ENCODE data around the genes SMURF1, ARPC1B, FAM200A and OR2AE1.

- PRO-cap: no peak
These were observed 2.5 kb downstream of the TMEM130 start for GRCh38 chr7:98867096-98867960.

- PRO-cap: no peak
These were observed 39.7 kb downstream of the TRRAP start for GRCh38 chr7:98917986-98918498.

- PRO-cap: no peak
These were observed 114.7 kb downstream of the SMURF1 start for GRCh38 chr7:99029067-99029824.

DNA sequence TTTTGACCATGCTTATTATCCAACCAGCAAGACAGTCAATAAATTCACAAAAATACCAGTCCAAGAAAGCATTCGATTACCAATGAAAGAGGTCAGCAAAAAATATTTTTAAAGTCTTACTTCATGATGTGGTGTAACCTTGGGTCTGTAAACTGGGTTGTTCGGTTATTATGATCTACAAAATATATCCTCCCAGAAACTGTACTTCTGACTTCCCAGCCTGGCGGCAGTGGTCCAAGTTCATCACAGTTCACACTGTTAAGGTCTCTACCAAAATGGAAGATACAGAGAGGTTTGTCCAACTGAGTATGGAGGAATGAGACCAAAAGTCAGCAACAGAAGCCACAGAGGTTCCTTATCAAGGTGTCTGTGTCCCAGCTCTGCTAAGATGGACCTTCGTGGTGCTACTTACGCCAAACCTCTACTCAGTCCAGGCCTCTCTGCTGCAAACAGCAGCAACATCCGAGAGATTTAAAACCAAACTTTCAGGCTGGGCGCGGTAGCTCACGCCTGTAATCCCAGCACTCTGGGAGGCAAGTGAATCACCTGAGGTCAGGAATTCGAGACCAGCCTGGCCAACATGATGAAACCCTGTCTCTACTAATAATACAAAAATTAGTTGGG is 94.4 kb downstream of the SMURF1 start:
- PRO-cap: no peak

- PRO-cap: unidirectional peak, minus-strand start at chr7:99128247
These were observed 15.7 kb downstream of the SMURF1 start for GRCh38 chr7:99128138-99128608.

DNA sequence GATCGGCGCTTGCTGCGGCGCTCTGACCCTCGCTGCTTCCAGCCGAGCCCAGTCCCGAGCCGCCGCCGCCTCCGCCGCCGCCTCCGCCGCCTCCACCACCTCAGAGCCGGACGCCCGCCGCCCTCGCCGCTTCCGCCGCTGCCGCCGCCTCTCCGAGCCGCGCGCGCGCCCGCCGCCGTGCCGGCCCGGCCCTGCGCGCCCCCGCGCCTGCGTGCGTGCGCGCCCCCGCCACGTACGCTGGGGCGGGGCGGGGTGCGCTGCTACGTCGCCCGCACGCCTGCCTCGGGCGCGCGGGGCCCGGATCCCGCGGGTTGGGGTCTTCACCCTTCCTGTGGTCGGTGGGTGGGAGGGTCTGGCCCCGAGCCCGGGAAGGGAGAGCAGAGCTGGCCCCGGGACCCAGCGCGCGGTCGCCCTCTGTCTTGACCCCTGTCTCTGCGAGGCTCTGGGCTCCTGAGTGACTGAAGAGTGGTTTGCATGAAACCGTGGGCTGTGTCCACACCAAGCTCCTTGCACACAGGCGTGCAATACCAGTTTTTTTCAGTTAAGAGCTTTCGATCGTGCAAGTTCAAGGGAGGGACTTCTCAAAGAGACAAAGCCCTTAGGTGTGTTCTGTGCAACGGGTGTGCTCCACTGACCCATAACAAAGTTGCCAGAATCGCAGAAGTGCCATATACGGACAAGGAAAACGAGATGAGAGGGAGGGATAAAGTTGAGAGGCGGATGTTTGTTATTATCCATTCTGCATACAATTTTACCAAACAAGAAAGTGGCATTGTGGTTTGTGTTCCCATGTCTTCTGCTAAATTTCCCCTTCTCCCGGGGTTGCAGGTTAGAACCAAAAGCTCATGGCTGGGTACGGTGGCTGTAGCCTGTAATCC is at the start of gene SMURF1:
Gene SMURF1 (minus strand): TSS at position 151 of the 878 bp plus-strand sequence.
- PRO-cap: bidirectional peak, plus-strand start at position 235 of the sequence, minus-strand start at position 151 of the sequence

- PRO-cap: no peak
These were observed 2.3 kb upstream of the KPNA7 start for GRCh38 chr7:99210065-99210763.

DNA sequence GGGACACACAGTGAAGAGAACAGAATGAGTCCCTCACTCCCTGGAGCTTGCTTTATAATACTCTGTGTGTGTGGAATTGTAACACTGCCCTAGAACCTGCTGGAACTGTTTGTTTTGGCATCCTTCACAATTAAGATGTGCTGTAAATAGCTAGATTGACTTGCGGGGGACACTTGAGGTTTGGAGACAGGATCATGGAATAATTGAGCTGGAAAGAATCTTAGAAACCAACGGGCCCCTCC is 57.7 kb upstream of the ARPC1A start:
- PRO-cap: no peak

GRCh38 chr7:99373809-99374897 is at the start of gene ARPC1B:
TSS of gene ARPC1B (plus strand) at chr7:99374730.
- PRO-cap: bidirectional peak, plus-strand start at chr7:99374259, minus-strand start at chr7:99374043; bidirectional peak, plus-strand start at chr7:99374730, minus-strand start at chr7:99374595

DNA sequence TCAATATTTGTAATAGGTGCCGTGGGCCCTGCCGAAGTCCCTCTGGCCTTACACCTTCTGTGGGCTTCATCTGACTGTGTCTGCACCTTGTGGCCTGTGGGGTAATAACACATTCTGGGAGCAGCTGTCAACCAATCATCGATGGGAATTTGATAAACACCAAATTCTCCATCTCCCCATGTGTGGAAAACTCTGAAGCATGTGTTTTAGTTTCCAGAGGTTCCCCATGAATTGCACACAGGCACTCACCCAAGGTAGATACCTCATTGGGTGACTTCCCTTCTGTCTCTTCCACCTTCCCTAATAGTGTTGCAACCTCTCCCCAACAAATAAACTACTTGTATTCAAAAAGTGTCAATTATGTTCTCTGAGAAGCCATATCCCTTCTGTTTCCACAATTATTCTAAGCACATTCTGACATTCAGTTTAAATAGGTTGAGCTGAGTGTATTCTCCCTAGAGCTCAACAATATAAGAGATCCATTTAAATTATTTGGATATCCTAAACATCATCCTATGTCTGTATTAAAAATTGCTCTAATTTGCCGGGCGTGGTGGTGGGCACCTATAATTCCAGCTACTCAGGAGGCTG is 10.7 kb downstream of the ZNF394 start:
- PRO-cap: no peak

- PRO-cap: bidirectional peak, plus-strand start at chr7:99552176, minus-strand start at chr7:99552114
These were observed at the start of gene FAM200A for GRCh38 chr7:99551597-99552471. TSS of gene FAM200A (minus strand) at chr7:99552114.

- PRO-cap: no peak
These were observed 382 bp upstream of the ZNF655 start for GRCh38 chr7:99558159-99558360.

DNA sequence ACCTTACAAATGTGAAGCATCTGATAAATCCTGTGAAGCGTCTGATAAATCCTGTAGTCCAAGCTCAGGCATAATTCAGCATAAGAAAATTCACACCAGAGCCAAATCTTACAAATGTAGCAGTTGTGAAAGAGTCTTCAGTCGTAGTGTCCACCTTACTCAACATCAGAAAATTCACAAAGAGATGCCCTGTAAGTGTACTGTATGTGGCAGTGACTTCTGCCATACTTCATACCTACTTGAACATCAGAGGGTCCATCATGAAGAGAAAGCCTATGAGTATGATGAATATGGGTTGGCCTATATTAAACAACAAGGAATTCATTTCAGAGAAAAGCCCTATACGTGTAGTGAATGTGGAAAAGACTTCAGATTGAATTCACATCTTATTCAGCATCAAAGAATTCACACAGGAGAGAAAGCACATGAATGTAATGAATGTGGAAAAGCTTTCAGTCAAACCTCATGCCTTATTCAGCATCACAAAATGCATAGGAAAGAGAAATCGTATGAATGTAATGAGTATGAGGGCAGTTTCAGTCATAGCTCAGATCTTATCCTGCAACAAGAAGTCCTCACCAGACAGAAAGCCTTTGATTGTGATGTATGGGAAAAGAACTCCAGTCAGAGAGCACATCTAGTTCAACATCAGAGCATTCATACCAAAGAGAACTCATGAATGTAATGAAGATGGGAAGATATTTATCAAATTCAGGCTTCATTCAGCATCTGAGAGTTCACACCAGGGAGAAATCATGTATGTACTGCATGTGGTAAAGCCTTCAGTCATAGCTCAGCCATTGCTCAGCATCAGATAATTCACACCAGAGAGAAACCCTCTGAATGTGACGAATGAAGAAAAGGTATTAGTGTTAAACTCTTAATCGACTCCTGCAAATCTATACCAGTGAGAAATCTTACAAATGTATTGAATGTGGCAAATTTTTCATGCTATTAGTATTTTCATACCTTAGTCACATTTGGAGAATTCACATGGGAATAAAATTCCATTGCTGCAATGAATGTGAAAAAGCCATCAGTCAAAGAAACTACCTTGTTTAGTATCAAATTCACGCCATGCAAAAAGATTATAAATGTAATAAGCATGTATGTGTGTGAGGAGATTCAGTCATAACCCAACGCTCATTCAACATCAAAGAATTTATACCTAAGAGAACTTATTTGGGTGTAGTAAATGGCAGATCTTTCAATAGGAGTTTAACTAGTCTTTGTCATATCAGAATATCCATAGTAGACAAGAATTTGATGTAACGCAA is 14.9 kb downstream of the ZNF655 start:
- PRO-cap: no peak

GRCh38 chr7:99623336-99624215 is 6.8 kb downstream of the ZSCAN25 start:
- PRO-cap: no peak

DNA sequence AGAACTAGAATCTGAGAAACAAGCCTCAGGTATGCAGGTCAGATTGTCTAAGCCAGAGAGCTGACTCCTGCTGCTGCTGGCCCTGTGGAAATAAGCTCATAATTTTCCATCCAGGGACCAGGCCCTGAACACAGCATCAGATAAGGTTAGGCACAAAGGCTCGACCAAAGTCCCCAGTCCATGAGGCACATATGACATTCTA is 5.1 kb downstream of the CYP3A7 start:
- PRO-cap: no peak

DNA sequence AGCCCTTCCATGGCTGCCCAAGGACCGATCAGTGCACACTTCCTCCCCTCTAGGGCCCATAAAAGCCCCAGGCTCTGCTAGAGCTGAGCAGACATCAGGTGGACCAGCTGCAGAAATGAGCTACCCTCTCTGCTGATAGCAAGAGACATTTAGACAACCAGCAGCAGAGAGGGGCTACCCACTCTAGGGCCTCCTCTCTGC is 4.5 kb upstream of the CYP3A43 start:
- PRO-cap: bidirectional peak, plus-strand start at position 90 of the sequence, minus-strand start outside the sequence

DNA sequence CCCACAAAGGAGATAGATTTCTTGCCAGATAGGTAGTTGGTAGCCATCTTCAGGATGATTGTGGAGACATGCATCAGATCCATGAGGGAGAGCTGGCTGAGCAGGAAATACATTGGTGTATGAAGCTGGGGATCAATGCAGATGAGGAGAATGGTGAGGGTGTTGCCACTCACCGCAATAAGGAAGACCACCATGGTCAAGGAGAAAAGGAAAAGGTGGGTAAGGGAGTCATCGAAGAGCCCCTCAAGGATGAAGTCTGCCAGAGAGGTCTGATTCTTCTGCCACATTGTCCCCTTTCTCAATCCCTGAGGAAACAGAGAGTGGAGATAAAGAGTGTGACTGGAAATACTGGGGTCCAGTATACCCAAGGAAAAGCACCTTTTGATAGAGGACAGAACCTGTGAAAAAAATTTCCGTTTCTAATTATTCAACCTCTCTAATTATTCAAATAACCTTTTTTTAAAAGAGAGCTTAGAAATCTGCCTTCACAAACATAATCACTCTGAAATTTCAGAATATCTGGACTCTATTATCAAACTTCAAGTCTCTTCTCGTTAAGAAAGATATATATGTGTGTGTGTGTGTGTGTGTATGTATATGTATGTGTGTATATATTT is at the start of gene OR2AE1:
Gene OR2AE1 (minus strand): TSS at position 287 of the 617 bp plus-strand sequence.
- PRO-cap: no peak

DNA sequence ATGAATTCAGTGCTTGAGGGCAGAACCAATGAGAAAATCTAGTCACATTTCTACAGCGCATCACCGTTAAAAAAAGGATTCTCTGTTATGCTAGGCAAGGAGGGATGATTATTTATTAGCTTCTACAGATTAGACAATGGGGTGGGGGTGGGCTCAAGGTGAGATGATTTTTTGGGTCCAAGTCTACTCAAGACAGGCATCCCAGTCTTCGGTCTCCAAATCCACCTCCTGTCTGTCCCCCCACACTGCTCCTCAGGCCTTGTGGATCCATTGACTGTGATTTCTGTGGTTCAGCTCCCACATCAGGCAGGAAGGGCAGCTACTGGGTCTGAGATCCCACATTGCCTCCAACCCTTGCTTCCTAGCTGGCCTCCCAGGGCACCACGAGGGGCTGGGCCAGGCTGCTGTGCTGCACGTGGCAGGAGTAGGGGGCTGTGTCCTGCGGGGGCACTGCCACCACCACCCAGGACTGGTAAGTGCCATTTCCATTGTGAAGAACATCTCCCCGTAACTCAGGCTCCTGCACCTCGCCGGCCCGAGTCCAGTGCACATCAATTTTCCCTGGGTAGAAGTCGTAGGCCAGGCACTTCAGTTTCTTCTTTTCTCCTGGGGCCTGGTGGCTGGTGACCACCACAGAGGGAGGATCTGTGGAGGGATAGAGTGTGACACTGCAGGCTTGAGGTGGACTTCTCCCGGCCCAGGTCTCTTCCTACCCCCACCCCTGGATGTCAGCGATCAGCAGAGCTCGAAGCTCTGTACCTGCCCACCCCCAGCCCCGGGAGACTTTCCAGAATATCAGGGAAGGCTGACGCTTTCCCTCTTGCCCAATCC is 9.0 kb downstream of the AZGP1 start:
- PRO-cap: no peak

DNA sequence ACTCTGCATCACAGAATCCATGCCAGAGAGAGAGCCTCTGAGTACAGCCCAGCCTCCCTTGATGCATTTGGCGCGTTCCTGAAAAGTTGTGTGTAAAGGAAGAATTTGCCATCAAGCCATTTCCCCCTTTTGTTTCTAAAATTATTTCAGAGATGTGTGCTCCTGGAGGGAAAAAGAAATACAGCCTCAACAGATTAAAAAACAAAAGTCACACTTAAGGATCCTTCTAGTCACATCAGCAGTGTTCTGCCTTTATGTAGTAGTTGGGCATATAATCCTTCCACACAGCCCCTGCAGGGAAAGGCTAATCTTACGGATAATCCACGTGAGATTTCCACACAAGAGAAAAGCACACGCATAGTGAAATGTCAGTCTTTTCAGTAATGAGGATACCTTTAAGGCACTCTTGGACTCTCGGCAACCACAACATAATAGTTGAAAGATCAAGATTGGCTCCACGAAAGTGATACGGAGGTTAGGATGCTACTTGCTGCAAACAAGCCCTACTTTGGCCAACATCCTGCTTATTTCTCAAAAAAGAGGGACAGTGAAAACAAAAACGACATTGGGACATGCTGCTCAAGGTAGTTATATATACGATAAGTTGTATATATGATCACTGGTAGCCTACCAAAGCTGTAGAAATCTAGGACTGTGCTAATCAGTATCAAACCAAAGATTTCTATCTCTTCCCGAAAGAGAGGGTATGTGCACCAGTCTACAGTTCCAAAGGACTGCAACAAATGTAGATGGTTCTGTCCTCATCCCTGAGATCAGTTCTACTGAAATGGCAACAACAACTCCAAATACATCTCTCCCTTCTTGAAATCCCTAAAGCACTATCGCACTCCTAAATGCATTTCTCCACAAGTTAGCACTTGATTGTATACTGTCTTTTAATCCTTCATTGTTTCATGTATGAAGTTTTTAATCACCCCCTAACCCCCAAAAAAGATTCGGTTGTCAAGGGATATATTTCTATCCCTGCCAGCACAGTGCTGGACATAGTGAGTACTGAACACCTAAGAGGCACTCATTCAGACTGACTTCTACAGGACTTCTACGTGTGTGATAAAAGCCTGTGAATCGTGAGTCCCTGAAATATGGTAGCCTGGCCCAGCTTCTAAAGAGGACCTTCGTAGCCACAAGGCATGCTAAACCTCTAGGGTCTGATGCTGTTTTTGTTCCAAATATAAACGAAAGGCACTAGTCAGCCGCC is 15.1 kb upstream of the ZSCAN21 start:
- PRO-cap: no peak

DNA sequence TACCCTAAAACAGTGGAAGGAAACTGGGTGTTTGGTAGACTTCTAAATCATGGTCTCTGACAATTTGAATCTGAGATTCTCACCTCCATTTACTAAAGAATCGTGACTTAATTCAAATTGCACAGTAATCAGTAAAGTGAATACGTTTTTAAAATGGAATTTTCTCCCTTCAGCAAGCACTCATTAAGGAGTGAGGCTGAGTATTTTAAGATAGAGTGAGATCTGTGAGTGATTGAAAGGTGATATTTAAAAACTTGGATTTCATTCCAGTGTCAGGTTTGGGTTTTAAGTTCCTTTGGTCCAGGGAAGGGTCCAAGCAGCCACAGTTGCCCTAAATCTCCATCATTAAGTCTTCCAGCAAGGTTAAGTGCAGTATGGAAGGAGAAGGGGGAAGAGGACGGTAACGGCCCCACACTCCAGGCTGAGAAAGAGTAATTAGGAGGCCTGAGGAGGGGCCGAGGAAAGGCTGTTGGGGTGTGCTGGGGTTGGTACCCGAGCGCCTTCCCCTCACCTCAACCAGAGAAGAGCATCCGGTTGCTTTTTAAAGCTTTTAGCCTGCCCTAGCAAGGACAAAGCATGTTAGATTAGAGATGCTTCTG is 9.2 kb upstream of the ZSCAN21 start:
- PRO-cap: unidirectional peak, plus-strand start at position 294 of the sequence